Left common carotid artery plus branches (tissue), 1 donor: ENCODE measurements around the genes MPC1, RNASET2 and KIF25.

DNA sequence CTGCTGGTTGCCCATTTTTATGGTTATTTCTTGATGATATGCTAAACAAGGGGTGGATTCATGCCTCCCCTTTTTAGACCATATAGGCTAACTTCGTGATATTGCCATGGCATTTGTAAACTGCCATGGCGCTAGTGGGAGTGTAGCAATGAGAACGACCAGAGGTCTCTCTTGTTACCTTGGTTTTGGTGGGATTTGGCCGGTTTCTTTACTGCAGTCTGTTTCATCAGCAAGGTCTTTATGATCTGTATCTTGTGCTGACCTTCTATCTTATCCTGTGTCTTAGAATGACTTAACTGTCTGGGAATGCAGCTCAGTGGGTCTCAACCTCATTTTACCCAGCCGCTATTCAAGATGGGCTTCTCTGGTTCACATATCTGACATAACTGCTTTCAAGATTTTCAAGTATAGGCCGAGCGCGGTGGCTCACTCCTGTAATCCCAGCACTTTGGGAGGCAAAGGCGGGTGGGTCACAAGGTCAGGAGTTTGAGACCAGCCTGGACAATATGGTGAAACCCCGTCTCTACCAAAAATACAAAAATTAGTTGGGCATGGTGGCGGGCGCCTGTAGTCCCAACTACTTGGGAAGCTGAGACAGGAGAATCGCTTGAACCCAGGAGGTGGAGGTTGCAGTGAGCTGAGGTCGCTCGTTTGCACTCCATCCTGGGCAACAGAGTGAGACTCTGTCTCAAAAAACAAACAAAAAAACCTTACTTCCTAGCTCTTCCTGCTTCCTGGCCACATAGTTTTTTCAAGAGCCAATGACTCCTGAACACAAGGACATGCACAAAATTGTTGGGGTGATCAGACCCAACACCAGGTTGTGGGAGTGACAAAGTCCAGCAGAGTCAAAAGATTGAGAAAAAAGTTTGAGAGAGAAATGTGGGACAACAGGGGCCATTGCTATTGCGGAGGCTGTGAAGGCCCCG lies 2.1 kb upstream of the SFT2D1 start:
- PRO-cap, result no peak

DNA sequence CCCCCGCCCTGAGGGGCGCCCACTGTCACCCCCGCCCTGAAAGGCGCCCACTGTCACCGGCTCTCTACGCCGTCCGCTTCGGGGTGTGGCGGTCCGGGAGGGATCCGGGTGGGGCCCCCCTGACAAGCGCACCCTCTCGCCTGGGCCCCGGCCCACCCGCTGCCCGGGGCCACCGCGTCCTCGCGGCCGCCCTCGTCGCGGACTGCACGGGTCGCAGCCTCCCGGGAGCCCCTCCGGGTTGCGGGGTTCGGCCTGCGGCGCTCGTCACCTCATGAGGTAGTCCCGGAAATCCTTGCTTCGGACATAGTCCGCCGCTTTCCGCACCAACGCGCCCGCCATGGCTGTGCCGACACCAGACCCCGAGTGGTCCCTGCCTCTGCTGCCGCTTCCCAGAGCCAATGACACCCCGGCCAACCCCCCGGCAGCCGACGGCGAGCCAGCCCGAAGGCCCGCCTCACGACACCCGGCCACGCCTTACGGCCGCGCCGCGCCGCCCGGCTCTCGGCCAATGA lies at the start of gene MPC1:
Gene MPC1 (minus strand): TSS at position 403 of the 512 bp plus-strand sequence.
- PRO-cap, result unidirectional peak, minus-strand start at position 273 of the sequence; bidirectional peak, plus-strand start outside the sequence, minus-strand start at position 400 of the sequence

DNA sequence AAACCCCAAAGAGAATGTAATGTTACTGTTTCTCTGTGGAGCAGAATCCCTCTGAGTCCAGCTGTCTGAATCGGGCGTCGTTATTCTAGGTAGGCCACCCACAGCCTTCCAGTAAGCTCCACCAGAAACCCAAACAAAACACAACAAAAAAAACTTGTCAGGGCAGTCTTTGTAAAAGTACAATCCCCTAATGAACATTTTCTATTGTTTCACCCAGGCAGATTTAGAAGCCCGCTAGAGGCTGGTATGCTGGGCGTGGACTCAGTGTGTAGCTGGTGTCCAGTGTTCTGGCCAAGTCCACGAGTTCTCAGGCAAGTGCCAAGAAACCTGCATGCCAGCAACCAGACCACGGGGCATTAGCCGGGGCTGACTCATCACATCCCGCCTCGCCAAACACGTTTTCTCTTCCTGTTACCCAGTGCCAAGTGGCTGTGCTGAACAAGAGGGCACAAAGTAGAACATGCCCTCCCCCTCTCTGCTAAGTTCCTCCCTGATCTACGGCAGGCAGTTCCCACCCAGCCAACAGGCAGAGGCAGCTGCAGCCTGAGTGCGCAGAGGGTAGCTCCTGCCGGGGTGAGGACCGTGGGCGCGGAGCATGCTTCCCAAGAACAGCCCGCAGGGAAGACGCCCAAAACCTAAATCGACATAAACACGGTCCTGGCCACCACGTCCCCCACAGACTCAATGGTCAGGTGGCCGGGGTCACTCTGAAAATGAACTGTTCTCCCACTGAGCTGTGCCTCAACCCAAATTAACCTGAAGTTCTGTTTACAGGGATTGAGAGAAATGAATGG lies 29.6 kb downstream of the RAMACL start:
- PRO-cap, result unidirectional peak, plus-strand start at position 529 of the sequence

GRCh38 chr6:166575196-166575571 lies 11.3 kb downstream of the RAMACL start:
- PRO-cap, result no peak

DNA sequence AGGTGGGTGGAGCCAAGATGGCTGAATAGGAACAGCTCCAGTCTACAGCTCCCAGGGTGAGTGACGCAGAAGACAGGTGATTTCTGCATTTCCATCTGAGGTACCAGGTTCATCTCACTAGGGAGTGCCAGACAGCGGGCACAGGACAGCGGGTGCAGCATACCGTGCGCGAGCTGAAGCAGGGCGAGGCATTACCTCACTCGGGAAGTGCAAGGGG lies 161.7 kb upstream of the RPS6KA2 start:
- PRO-cap, result no peak

GRCh38 chr6:166955868-166956880 lies at the start of gene RNASET2:
RNASET2 (minus strand) TSS chr6:166956550.
- PRO-cap, result bidirectional peak, plus-strand start at chr6:166956679, minus-strand start at chr6:166956532

GRCh38 chr6:167094846-167095341 lies 28.0 kb upstream of the CCR6 start:
- PRO-cap, result no peak

- PRO-cap, result no peak
These were observed 4.4 kb downstream of the GPR31 start for GRCh38 chr6:167152889-167154231.

- PRO-cap, result no peak
These were observed 14.1 kb upstream of the UNC93A start for GRCh38 chr6:167276993-167277486.

DNA sequence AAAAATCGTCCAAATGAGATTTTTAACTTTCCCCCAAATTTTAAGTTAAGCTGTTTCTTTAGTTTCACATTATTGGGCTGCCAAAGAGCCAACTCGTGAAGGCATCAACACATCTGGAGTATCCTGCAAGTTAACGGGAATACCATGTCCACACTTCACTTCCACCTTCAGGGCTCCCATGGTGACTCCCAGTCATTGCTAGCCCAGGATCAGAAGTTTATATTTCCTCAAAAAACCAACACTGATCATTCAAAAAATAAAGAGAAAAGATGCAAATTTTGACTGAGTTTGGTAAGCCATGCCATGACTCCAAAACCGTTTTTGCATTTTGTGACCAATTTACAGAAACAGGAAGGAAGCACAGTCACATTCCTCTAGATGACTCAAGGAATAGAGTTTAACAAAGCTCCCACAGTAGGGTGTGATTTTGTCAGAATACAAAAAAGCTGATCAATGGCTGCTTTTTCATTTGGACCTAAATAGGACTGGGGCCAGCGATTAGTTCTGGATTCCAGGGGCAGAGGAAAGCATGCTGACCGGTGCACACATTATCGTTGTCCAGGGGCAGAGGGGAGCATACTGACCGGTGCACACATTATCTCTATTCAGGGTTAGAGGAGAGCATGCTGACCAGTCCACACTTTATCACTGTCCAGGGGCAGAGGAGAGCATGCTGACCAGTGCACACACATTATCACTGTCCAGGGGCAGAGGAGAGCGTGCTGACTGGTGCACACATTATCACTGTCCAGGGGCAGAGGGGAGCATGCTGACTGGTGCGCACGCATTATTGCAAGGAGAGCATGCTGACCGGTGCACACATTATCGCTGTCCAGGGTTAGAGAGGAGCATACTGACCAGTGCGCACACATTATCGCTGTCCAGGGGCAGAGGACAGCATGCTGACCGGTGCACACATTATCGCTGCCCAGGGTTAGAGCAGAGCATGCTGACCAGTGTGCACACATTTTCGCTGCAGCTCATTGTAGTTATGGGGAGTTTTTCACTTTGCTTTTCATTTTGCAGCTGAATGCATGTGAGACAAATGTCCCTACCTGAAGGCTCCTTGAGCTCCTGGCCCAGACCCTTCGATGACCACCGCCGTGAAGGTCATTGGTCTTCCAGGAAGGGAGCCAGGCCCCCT lies 179.2 kb upstream of the AFDN start:
- PRO-cap, result no peak

GRCh38 chr6:167731079-167731746 lies 95.5 kb upstream of the AFDN start:
- PRO-cap, result no peak

GRCh38 chr6:167746892-167747403 lies 79.8 kb upstream of the AFDN start:
- PRO-cap, result no peak

- PRO-cap, result no peak
These were observed 65.5 kb upstream of the AFDN start for GRCh38 chr6:167761165-167761748.

- PRO-cap, result no peak
These were observed 62.4 kb downstream of the AFDN start for GRCh38 chr6:167889113-167889453.

DNA sequence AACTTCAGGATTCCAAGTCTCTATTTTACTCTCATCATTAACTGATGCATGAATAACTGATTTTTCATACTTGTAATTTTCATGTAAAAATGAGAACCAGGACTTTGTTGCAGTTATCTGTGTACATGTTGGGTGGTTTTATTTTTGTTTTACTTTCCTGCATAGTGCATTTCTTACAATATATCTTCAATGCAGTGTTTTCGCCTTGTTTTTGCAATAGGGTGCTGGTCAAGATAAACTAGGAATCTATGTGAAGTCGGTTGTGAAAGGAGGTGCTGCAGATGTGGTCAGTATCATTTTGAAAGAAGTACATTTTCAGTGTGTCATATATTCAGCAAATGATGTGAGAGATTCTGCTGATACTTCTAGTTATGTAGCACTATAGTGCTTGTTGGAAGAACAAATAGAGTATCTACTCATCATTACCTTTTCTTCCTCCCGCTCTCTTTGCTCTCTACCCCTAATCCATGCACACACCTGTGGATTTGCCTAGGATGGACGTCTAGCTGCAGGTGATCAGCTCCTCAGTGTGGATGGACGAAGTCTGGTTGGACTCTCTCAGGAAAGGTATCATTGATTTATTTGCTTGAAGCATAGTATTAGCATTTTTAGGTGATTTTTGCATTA lies 54.4 kb upstream of the KIF25 start:
- PRO-cap, result no peak

- PRO-cap, result no peak
These were observed 45.8 kb upstream of the KIF25 start for GRCh38 chr6:167951356-167952292.

DNA sequence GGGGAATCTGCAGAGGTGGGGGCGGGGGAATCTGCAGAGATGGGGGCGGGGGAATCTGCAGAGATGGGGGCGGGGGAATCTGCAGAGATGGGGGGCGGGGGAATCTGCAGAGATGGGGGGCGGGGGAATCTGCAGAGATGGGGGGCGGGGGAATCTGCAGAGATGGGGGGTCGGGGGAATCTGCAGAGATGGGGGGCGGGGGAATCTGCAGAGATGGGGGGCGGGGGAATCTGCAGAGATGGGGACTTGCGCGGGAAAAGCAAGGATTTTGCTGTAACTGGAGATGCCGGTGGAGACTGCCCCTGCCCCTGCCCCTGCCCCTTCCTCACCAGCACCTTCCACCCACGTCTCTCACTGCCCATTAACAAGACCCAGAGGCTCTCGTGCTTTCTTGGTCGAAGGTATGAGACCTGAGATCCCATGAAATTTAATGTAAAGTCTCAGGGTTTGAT lies at the start of gene KIF25:
Gene KIF25 (plus strand): TSS at position 379 of the 452 bp plus-strand sequence.
- PRO-cap, result no peak

DNA sequence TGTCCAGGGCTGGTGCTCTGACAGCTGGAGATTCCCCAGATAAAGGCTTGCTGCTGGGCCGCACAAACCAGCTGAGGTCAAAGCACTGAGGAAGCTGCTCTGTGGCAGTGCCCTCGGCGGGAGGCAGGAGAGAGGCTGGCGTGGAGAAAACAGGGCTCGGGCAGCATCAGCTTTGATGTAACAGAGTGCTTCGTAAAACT lies 84.4 kb upstream of the FRMD1 start:
- PRO-cap, result no peak

- PRO-cap, result no peak
These were observed 1.4 kb downstream of the DACT2 start for GRCh38 chr6:168318278-168318561.

GRCh38 chr6:168322907-168323424 lies 3.4 kb upstream of the DACT2 start:
- PRO-cap, result no peak